HT-29 (cell line): ENCODE results near the gene SLFN5.

DNA sequence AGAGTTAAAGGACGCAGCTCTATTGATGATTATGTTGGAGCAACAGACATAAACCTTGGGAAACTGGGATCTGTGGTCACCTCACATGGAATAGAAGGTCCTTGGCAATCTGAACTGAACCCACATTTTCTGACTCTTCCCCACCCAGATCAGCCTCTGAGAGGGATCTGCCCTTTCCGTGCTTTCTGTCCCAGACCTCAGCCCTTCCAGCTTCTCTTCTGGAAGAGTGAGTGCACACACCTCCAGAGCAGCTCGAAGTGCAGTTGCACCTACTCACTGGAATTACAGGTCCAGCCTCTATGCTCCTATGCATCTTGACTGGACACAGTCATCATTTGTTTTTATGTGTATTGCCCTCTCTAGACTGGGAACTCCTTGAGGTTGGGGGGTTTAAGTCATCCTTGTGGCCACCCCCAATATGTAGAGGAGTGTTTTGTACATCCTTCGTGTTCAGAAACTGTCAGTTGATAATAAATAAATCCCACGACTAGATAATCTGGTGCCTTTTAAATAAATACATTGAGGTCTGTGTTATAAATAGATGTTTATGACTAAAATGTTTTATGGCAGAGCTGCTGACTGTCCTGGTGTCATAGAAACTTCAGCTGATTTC, 81.9 kb downstream of the CDK5R1 start:
- RAMPAGE, long total RNA: no peak

DNA sequence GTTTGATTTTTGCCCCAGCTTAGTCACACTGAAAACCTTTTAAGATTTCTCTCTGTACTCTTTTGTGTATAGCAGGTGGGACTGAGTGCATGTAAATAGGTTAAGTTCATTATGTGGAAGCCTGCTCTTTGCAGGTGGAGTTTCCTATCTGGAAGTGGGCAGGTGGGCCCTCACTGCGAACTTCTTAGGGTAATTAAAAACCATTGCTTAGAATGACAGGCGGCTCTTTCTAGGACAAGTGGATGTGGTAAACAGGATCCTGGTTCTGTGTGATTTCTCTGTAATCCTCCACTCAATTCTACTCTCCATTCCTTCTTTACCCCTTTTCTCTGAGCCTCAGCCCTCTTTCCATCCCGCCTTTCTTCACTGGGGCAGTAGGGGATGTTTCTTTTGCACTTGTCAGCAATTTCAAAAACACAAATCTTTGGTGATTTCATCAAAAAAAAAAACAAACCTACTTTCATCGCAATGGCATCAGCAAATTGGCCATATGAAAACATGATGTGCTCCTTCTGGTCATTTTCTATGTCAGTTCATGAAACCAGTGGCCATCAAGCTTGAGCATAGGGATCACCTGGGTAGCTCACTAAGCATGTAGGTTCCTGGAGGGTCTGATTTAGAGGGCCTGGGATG, 104.5 kb downstream of the CDK5R1 start:
- RAMPAGE, long total RNA: no peak

- RAMPAGE, long total RNA: no peak
Observed at GRCh38 chr17:32621135-32622340, 134.7 kb downstream of the CDK5R1 start.

DNA sequence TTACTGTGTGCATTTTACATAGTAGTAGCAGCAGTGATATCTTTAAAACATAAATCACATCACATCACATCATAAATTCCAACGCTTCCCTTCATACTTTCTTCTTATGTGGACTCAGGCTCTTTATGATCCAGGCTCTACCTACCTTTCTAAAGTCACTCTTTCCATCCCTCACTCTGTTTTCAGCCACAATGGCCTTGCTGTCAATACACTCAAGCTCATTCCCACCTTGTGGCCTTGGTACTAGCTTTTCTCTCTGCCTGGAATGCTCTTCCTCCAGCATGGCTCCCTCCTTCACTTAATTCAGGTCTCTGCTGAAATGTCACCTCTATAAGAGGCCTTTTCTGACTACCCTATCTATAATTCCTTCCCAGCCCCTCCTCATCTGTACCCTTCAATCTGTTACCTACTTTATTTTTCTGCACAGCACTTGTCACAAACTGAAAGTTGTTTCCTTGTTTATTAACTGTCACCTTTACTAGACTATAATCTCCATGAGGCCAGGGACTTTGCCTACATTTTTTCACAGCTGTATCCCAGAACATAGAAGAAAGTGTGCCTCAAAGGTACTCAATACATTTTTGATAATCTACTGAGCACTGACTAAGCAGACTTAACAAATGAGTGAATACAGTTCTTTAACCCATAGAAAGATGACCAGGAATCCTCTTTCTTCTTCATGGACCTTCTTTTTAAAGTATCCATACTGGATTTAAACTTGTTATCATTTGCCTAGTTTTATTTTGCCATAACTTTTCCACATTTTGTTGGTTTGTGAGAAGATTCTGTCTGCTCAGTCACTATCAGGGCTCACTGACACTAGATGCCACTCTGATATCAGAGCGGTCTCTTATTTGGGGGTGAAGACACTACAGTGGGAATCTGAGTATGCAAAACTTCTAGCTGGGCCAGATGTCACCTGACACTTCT, 132.7 kb downstream of the MYO1D start:
- RAMPAGE, long total RNA: no peak

- RAMPAGE, long total RNA: no peak
Observed at GRCh38 chr17:32874293-32874747, 2.6 kb downstream of the MYO1D start.

GRCh38 chr17:33506745-33507287, 213.7 kb upstream of the ASIC2 start:
- RAMPAGE, long total RNA: no peak

DNA sequence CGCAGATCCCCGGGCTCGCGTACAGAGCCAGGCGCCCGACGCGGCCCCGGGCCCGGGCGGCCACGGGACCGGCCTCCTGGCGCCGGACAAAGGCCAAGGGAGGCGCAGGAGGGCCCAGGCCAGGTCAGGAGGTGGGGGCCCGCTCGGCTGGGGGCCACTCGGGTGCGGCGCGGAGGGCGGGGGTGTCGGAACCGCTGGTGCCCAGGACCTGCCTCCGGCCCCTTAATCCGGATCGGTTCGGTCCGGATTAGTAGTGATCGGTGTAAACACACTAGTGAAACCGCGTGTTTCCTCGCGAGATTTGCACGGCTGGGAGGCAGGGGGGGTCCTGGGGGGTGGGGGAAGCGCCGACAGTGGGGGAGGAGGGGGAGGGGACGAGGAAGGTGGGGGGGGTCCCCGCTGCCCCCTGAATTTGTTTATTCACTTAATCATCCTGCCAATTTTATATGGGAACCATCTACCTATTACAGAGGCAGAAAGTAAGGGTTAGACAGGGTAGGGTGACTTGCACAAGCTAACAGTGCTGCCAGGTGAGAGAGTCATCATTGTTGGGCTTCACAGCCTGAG, 214.9 kb upstream of the CCL2 start:
- RAMPAGE, long total RNA: no peak

DNA sequence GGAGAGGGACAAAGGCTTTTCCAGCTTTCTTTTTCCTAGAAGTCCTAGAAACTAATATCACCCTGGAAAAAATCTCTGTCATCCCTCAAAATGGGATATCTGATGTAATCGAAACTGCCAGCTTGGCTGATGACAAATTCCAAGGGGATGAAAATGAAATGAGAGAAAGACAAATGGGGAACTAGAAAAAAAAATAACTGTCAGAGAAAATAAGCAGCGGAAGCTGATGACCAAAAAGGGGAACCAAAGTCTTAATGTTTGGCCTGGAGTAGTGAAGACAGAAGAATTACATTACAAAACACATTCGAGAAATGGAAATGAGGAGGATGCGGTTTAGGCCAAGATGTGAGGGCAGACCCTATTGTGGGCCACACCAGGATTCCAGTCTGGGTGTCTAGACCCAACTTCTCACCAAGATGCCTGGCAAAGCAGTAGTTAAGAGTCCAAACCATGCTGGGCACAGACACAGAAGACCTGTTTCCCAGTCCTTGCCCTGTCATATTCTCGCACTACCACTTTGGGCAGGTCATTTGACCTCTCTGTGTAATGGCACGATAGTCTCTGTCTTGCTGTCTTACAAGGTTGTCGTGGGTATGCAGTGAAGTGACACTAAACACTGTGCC, 12.5 kb upstream of the CCL2 start:
- RAMPAGE, long total RNA: no peak

GRCh38 chr17:34248658-34249232, 6.3 kb upstream of the CCL2 start:
- RAMPAGE, long total RNA: no peak

GRCh38 chr17:34638219-34638613, 58.8 kb downstream of the TMEM132E start:
- RAMPAGE, long total RNA: no peak

DNA sequence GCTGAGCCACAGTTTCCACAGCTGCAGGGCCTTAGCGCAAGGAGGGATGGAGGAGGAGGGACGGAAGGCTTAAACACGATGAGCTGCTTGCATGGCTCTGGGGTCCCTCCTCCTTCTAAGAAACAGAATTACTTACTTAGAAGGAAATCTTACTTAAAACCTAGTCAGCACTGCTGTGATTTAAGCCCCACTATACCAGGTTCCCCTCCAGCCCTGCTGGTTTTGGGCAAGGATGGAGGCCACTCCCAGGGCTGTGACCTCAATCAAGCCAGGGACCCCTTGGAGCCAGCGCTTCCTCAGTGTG, 184.8 kb downstream of the TMEM132E start:
- RAMPAGE, long total RNA: no peak

- RAMPAGE, long total RNA: no peak
Observed at GRCh38 chr17:34982827-34983672, 2.7 kb downstream of the LIG3 start.

GRCh38 chr17:35002708-35003331, 22.5 kb downstream of the LIG3 start:
- RAMPAGE, long total RNA: no peak

DNA sequence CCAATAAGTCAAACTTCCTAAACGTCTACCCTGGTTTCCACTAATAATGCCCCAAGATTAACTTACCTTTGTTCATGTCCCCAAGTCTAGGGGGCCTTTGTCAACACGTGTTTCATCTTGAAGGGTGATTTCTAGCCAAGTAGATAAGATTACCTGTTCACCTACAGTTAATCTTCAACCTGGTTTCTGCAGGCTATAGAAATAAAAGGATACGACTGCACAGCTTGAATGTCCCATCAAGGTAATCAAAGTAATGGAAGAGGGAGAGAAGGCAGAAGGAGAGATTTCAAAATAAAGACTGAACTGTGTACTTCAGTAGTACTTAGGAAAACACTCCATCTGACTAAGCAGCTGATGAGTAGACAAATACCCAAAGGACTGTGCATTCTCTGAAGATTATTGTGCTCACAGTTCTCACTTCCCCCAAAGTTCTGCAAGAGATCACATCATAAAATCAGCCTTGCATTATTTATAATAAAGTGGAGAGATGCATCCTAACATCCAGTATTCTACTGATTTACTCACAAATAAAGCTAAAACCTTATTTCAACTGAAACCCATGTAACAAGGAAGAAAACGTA, 5.8 kb upstream of the RFFL start:
- RAMPAGE, long total RNA: no peak

DNA sequence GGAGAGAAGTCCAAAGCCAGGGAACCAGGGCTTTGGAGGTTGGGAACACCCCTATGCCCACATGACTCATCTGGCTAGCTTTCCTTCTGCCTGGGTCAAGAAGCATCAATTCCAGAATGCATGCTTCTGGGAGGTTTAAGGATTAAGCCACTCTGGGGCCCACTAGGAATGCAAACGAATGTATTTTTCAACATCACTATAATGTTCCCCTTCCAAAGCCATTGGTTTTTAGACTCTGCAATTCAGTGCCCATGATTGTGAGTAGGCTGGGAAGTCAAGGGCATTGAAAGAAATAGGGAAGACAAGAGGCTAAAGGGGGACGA, 8.2 kb downstream of the FNDC8 start:
- RAMPAGE, long total RNA: no peak

- RAMPAGE, long total RNA: no peak
Observed at GRCh38 chr17:35214710-35215214, 20.6 kb upstream of the SLC35G3 start.

DNA sequence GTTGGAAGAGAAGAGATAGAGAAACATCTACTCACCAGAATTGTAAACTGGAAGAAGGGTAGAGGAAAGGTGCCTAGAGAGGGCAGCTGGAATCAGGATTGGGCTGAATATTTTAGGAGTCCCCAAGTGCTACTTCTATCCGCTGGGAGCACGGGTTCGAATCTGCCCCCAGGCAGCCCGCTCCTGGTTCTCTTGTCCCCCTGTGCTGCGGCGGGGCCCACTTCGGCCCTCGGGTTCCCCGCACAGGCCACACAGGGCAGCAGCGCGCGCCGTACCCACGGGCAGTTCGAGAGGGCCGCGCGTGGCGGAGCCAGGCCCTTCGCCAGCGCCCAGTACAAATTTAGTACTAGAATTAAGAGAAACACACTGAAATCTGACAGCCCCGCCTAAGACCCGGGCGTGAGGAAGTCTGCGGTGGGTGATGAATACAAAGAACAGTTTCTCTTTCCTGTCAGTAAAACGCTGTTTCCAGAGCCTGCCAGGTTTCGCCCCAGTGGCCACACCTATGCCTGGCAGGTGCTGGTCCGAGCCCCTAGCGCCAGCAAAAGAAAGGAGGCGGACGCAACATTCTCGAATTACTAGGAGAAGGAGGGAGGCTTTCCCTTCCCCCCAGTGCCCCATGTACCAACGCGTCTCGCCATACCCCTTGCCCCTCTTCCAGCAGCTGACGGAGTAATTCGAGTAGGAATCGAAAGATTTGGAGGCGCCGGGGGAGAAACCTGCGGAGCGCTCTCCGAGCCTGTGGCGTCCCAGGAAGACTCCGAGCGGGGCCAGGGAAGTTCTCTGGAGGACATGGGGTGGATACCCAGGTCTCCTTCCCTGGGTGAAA, 675 bp upstream of the SLFN5 start:
- RAMPAGE, long total RNA: no peak

- RAMPAGE, long total RNA: no peak
Observed at GRCh38 chr17:35242812-35243424, at the start of gene SLFN5. Gene SLFN5 (plus strand): TSS chr17:35243072.

DNA sequence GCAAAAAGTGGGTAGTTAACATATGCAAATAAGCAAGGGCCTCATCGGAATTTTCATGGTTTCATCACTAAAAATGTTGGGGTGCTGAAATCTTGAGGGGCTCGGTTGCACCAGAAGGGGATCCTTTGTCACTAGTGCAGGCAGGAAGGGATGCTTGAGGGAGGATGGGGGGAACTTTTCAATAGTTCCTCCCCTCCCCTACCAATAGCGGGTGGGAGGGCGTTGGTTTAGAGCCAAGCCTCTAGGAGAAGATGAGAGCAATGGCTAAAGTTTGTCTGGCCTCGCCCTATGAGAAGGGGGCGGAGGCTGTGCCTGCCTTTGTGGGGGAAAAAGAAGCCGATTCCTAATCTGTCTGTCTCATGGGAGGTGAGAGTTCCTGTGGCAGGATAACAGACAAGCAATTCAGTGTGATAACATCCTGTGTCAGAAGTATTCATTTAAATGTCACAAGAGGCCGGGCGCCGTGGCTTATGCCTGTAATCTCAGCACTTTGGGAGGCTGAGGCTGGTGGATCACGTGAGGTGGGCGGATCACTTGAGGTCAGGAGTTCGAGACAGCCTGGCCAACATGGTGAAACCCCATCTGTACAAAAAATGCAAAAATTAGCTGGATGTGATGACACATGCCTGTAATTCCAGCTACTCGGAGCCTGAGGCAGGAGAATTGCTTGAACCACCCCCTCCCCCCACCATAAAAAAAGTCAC, 1.5 kb downstream of the SLFN5 start:
- RAMPAGE, long total RNA: no peak

DNA sequence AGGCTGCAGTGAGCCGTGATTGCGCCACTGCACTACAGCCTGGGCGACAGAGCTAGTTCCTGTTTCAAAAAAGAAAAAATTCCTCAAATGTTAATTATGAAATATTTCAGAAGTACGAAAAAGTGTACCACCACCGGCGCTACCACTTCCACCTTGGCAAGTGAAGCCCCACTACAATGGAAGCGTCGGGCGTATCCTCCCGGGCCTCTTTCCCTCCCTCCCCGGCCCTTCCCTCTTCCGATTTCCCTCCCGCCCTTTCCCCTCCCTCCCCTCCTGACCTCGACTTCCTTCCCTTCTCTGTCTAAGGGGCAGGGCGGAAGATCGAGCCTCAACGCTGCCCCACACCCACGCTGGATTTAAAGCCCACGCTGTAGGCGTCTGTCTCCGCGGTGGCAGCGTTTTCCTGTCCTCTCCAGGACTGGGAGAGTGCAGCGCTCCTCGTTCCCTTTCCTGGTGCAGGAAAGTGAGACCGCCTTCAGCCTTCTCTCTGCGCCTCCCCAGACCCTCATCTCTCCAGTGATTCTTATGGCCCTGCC, 27.1 kb downstream of the SLFN11 start:
- RAMPAGE, long total RNA: no peak